Suprapubic skin (tissue), 4 donors: ENCODE measurements around a stretch of chr22.

DNA sequence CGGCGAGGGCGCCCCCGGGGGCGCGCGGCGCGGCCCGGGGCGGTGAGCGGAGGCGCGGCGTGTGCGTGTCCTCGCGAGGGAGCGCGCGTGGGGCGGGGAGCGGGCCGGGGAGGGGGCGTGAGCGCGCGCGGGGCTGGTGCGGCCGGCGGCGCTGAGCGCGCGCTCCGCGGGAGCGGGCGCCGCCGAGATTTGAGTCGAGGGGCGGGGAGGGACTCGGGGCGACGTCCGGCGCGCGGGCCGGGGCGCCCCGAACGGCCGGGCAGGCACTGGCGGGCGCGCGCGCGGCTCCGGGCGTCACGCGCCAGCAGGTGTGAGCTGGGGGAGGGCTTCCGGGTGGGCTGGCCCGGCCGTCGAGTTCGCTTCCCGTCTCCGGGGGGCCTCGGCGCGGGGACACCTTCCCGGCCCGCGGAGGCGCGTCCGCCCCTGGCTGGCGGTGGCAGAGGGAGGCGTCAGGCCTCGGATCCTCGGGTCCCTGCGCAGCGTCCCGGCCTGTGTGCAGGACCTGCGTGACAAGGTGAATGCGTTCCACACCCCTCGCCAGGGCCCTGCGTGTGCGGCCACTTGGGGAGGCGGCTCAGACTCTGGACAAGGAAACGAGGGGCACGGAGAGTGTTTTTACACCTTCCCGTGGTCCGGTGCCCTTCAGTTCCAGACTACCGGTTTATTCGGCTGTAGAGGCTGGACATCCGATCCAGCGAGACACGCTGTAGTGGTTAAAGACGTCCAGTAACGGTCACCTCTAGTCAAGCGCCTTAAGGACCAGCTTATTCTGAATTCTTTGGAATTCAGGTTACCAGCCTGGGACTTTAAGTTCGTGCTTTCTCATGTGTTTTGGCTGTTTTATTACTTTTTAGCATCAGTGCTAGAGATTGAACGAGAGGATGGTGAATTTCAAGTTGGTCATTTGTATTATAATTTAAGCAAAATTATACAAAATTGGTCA lies 50.6 kb downstream of the FAM83F start:
- PRO-cap = no peak
- RAMPAGE, long total RNA, 4 experiments = no peak in any of the 4 experiments

GRCh38 chr22:40083982-40084550 lies 89.3 kb downstream of the FAM83F start:
- PRO-cap = no peak
- RAMPAGE, long total RNA, 4 experiments = no peak in any of the 4 experiments

- PRO-cap = no peak
- RAMPAGE, long total RNA, 4 experiments = no peak in any of the 4 experiments
These were observed 61.4 kb upstream of the TNRC6B start for GRCh38 chr22:40116319-40116830.

GRCh38 chr22:40120194-40121297 lies 57.2 kb upstream of the TNRC6B start:
- PRO-cap = no peak
- RAMPAGE, long total RNA, 4 experiments = start-site peak on the plus strand in 1 of 4 experiments, at chr22:40120229-40120605 at its widest, 15 reads per replicate

GRCh38 chr22:40181193-40181685 lies 3.5 kb downstream of the TNRC6B start:
- PRO-cap = no peak
- RAMPAGE, long total RNA, 4 experiments = no peak in any of the 4 experiments

DNA sequence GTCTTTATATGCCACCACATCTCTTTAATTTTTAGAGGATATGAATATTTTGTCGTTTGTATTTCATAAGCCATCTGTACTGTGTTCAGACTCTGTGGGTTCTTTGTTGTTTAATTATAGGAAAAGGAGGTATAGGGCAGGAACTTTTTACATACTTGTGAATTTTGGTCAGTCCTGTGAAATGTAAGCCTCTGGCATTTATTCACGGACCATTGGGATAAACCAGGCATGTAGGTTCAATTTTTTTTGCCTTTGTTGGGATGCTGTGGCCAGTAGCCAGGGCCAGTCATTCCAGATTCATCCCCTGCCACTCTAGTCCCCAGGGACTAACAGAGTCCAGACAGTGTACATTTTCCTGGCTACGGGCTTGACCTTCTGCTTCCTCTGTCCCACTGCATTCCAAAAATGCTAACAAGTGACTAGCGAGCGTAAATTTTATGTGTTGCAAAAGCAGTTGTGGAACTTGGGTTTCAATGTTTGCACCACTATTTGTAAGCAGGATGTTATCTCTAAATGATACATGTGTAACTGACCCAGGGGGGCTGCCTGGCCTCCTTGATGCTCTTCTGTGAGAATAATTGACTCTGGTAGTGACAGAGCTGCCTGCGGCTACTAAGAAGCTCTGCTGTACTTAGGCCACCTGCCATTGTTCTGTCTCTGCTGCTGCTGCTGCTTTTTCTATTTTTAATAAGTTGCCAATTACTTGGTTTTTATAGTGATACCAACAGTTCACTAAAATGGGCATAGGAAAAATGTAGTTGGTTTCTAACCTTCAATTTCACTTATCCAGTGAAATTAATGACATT lies 26.6 kb downstream of the TNRC6B start:
- PRO-cap = no peak
- RAMPAGE, long total RNA, 4 experiments = no peak in any of the 4 experiments

- PRO-cap = no peak
- RAMPAGE, long total RNA, 4 experiments = no peak in any of the 4 experiments
These were observed 80.3 kb upstream of the ADSL start for GRCh38 chr22:40265914-40266469.

DNA sequence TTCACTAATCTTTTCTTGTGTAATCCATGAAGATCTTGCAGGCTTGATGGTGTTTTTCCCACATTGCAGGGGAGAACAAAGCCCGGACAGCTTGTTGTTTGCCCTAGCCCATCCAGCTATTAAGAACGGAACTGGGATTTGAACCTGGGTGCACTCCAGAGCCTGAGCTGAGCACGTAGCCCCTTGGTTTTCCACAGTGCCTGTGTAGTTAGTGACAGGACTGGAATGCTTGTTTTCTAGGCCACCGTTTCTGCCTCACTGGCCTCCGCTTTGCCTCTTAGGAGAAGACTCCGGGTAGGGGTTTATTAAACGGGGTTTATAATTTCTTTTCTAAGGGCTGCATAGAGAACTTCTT lies 736 bp downstream of the ADSL start:
- PRO-cap = no peak
- RAMPAGE, long total RNA, 4 experiments = no peak in any of the 4 experiments

- PRO-cap = no peak
- RAMPAGE, long total RNA, 4 experiments = no peak in any of the 4 experiments
These were observed 44.3 kb downstream of the SGSM3 start for GRCh38 chr22:40414639-40415195.

DNA sequence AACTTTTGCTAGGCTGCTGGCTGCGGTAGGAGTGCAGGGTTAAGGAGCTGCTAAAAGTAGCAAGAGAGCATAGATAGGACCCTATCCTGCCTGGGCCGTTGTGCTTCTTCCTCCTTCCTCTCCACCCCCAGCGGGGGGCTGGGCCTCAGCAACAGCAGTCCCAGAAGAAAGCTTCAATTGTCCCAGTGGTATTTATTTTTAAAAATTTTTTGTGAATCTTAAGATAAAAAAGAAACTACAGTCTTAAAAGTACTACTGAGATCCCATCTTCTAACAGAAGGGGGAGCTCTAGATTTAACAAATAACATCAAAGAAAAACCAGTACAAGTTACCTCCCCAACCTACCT lies 66.4 kb downstream of the SGSM3 start:
- PRO-cap = no peak
- RAMPAGE, long total RNA, 4 experiments = no peak in any of the 4 experiments

GRCh38 chr22:40462937-40463761 lies 92.8 kb downstream of the SGSM3 start:
- PRO-cap = no peak
- RAMPAGE, long total RNA, 4 experiments = no peak in any of the 4 experiments

- PRO-cap = no peak
- RAMPAGE, long total RNA, 4 experiments = no peak in any of the 4 experiments
These were observed 126.9 kb downstream of the MRTFA start for GRCh38 chr22:40509307-40510322.

GRCh38 chr22:40519662-40519861 lies 117.0 kb downstream of the MRTFA start:
- PRO-cap = no peak
- RAMPAGE, long total RNA, 4 experiments = no peak in any of the 4 experiments

- PRO-cap = no peak
- RAMPAGE, long total RNA, 4 experiments = no peak in any of the 4 experiments
These were observed 103.1 kb downstream of the MRTFA start for GRCh38 chr22:40533006-40534236.

DNA sequence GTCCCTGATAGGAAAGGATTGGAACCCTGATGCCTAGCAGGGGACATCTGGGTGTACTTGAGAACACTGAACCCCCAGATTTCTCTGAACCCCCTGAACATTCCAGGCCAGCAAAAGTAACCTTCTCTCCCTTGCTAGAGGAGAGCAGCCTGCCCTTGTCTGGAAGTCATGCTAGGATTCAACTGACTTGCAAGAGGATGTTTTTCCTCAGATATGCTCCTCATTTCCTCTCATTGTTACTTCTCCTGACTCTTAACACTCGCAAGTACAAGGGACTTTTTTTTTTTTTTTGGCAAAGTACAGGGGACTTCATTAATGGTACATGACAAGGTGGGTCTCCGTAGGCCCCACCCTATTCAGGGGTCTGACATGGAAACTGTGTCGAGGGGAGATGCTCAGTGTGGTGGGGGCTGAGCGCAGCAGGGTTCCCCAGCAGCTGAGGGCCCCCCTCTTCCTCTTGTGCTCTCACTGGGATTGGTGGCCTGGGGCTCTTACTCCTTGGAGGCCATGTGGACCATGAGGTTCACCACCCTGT lies 6.2 kb upstream of the MCHR1 start:
- PRO-cap = no peak
- RAMPAGE, long total RNA, 4 experiments = no peak in any of the 4 experiments

GRCh38 chr22:40714451-40715058 lies 35.3 kb downstream of the MCHR1 start:
- PRO-cap = no peak
- RAMPAGE, long total RNA, 4 experiments = no peak in any of the 4 experiments

- PRO-cap = no peak
- RAMPAGE, long total RNA, 4 experiments = start-site peak on the plus strand in 1 of 4 experiments, at chr22:40953361-40953417 at its widest, 20 reads per replicate
These were observed 2.2 kb downstream of the RBX1 start for GRCh38 chr22:40953257-40953991.

DNA sequence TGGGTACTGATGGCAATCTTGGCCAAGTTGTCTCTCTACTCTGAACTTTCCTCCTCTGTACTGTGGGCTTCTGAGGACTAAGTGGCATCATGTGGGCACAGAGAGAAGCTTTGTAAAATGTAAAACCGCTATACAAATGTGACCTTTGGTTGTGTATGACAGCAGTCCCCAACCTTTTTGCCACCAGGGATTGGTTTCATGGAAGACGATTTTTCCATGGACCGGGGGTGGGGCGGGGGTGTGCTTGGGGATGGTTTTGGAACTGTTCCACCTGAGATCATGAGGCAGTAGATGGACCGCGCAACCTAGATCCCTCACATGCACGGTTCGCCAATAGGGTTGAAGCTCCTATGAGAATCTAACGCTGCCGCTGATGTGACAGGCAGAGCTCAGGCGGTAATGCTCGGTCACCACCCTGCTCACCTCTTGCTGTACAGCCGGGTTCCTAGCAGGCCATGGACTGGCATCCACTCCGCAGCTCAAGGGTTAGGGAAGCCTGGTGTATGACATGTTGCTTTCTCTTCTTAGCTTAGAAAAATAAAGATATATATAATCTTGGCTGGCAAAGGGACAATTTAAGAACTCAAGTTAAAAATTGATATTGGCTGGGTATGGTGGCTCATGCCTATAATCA lies 21.9 kb downstream of the RBX1 start:
- PRO-cap = no peak
- RAMPAGE, long total RNA, 4 experiments = no peak in any of the 4 experiments

DNA sequence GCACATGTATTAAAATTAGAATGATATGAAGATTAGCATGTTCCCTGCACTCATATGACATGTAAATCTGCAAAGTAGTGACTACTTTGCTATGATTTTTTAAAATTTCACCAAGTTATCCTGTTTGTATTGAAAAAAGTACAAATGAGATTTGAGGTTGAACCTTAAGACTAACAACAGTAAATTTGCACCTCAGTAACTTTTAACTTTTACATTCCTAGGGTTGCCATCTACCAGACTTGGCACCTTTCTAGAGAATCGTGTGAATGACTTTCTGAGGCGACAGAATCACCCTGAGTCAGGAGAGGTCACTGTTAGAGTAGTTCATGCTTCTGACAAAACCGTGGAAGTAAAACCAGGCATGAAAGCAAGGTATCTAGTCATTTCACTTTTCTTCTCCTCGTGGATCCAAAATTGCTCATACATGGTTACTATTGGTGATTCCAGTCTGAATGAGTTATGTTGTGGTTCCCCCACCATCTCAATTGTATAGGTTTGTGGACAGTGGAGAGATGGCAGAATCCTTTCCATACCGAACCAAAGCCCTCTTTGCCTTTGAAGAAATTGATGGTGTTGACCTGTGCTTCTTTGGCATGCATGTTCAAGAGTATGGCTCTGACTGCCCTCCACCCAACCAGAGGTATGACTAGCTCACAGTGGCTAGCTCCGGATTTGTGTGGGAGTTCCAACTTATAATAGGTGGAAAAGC lies 36.7 kb upstream of the L3MBTL2 start:
- PRO-cap = no peak
- RAMPAGE, long total RNA, 4 experiments = no peak in any of the 4 experiments

DNA sequence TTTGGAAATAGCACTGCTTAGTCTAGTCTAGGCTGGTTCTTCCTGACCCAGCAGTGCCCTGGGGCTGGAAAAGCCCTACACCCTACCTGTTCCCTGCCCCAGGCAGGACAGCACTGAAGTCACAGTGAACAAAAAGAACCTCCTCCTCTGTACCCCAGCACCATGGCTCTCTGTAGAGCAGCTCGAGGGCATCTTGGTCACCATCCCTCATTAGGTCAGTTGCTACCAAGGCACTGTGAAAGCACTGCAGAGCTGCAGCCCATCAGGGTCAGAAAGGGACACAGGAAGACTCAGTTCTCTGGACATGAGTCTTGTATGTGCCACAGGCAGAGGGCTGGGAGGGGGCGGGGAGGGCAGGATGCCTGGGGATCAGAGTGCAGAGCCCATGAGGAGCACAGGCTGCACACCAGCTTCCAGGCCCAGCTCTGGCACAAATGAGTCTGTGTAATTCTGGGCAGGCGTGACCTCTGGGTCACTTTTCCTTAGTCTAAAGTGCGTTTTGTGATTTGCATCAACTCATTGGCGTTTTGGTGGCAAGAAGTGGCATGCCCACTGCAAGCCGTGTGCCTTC lies 17.4 kb downstream of the CHADL start:
- PRO-cap = no peak
- RAMPAGE, long total RNA, 4 experiments = no peak in any of the 4 experiments